BJ (cell line): ENCODE results near the genes NME2, MBTD1 and CA10.

DNA sequence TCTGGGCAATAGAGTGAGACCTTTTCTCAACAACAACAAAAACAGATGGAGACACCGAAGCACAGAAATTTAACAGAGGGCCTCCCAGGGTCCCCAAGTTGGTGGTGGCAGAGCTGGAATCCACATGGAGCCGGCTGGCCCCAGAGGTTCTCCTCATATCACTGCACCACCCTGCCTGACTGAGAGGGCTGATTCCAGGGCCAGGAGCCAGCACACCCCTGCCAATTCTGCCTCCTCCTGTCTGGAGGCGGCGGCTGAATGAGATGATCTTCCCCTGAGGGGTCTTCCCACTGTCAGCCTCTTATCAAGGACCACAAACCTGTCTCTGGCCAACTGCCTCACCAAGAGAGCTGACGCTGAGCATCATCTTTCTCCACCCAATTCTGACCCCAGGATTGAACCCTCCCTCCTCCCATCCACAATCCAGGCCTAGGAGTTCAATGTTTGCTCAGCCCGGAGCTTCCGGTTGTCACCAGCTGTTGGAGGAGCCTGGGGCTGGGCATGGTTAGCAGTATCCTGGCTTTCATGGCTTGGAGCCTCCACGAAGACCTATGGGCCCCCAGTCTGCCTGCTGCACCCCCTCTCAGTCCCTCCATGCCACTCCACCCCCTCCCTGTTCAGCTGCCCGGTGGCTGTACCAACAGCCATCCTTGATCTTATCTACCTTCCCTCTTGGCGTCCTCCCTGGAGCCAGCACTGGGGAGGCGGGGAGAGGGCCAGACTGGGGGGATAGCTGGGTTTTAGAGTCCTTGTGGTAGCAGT, 25.5 kb downstream of the ABCC3 start:
- CAGE, long polyA plus RNA, result no peak
- RRBS, result no CpG with 5 or more reads among the region's 11 CpGs

DNA sequence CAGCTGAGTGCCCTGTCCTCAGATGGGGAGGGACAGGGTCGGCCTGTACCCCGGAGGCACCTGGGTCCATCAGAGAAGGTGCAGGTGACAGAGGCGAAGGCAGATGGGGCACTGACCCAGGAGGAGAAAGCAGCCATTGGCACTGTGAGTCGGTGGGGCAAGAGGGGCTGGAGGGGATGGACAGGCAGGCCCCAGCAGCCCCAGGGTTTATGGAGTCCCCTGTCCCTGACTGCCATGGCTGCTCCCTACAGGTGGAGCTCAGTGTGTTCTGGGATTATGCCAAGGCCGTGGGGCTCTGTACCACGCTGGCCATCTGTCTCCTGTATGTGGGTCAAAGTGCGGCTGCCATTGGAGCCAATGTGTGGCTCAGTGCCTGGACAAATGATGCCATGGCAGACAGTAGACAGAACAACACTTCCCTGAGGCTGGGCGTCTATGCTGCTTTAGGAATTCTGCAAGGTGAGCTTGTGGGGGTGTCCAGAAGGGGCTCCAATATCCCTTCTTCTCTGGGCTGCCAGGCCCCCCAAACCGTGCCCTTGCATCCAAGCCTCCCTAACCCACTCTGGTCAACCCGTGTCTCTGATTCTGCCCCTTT, 32.0 kb downstream of the ANKRD40 start:
- CAGE, long polyA plus RNA, result no peak
- RRBS, result no CpG with 5 or more reads among the region's 10 CpGs

GRCh38 chr17:50684570-50685117, 23.1 kb downstream of the ANKRD40 start:
- CAGE, long polyA plus RNA, result no peak
- RRBS, result 71% methylated on average over 4 of the region's 15 CpGs

- CAGE, long polyA plus RNA, result no peak
- RRBS, result no CpG with 5 or more reads among the region's 6 CpGs
These were observed 1.7 kb downstream of the LUC7L3 start for GRCh38 chr17:50721034-50721552.

GRCh38 chr17:50884374-50884960, 18.3 kb upstream of the TOB1 start:
- CAGE, long polyA plus RNA, result no peak
- RRBS, result no CpG with 5 or more reads among the region's 4 CpGs

GRCh38 chr17:50908211-50908840, 42.2 kb upstream of the TOB1 start:
- CAGE, long polyA plus RNA, result no peak
- RRBS, result no CpG with 5 or more reads among the region's 7 CpGs

DNA sequence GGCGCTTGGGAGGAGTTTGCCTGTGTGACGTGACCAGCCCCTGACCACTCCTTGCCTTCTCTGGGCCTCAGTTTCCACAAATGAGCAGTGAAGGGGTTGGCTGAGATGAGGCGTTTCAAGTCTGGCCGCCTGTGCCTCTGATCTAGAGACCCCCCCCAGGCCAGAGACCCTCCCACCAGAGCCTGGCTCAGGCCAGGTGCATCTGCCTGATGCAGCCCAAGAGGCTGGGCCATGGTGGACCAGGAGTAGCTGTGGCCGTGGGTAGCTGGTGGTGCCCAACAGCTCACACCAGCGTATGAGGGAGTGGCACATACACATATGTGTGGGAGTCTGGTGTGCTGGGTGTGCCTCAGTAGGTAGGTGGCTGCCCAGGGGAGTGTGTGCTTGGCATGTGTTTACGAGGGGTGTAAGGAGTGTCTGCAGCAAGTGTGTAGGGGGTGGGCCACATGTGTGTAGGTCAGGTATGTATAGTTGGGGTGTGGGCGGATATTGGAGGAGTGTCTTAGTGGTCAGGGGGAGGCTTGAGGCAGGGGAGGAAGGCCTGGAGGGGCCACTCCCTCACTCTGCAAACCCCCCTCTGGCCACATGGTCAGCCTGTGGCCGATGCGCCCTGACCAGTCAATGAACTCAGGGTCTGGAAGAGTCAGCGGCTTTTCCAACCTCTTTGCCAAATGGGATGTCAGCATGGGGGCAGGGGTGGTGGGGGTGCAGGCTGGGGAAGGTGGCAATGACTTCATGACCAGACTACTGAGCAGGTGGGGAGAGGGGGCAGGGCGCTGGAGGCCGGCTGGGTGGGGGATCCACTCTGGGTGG, 80.5 kb upstream of the TOB1 start:
- CAGE, long polyA plus RNA, result no peak
- RRBS, result no CpG with 5 or more reads among the region's 13 CpGs

- CAGE, long polyA plus RNA, result no peak
- RRBS, result no CpG with 5 or more reads among the region's 7 CpGs
These were observed 122.2 kb downstream of the SPAG9 start for GRCh38 chr17:50998433-50998825.

- CAGE, long polyA plus RNA, result no peak
- RRBS, result no CpG with 5 or more reads among the region's 3 CpGs
These were observed 90.9 kb downstream of the SPAG9 start for GRCh38 chr17:51029624-51030289.

- CAGE, long polyA plus RNA, result no peak
- RRBS, result no CpG with 5 or more reads among the region's 1 CpG
These were observed 63.7 kb downstream of the SPAG9 start for GRCh38 chr17:51056698-51057546.

GRCh38 chr17:51166112-51167006, at the start of gene NME2:
Gene NME2 (plus strand): TSS chr17:51166411.
- CAGE, long polyA plus RNA, result start-site peak on the plus strand at chr17:51166406-51166501, 2,177 and 1,083 reads in 2 replicates; start-site peak on the plus strand at chr17:51166755-51166818, 724 and 350 reads in 2 replicates
- RRBS, result 2% methylated on average over 65 of the region's 102 CpGs

DNA sequence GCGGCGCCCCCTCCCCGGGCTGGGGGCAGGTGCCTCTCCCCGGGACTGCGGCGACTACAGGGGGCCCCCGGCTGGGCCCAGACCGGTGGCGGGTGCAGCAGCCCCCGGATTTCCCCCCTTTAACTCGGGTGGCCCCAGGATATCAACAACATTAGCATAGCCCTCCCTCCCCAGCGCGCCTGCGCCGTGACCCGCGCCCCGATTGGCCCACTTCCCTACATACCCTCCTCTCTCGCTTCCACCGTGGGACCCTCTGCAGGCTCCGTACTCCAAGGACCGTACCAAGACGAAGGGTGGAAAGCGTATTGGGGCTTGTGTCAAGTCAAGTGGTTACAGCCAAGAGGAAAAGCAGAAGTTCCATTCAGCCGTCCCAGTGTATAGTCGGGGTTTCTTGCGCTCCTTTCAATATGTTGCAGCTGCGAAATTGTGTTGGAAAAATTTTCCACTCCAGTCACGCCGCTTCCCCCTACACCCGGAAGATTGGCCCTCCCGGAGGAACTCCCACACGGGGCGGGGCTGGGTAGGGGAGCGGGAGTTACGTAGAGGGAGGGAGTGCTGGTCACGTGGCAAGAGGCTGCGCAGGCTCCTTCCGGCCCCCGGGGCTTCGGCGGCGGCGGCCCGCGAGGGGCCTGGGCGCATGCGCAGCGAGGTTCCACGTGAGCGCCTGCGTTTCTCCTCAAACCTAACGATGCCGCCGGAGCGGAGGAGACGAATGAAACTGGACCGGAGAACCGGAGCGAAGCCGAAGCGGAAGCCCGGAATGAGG, at the start of gene MBTD1:
Gene MBTD1 (minus strand): TSS at position 153 of the 766 bp plus-strand sequence.
- CAGE, long polyA plus RNA, result start-site peak on the minus strand centred at position 169 of the sequence, 223 bp wide, 38 and 57 reads in 2 replicates; start-site peak on the minus strand centred at position 475 of the sequence, 89 bp wide, 22 and 24 reads in 2 replicates
- RRBS, result 2% methylated on average over 18 of the region's 63 CpGs

DNA sequence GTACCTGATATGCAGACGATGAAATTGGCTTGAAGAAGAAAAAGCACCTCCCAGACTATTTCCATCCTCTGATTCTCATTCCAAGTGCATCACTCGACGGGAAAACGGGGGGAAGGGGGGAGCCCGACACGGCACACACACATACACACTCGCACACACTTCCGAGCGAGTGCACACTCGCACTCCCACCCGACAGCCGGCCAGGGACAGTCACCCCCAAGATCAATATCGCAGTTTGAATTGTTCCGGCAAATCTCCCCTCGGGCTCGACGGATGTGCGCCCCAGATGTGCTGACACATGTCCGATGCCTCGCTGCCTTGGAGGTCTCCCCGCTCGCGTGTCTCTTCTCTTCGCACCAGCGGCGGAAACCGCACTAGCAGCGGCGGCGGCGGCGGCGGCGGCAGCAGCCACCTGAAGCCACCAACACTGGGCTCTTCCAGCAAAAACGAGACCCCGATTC, 762 bp downstream of the CA10 start:
- CAGE, long polyA plus RNA, result no peak
- RRBS, result no CpG with 5 or more reads among the region's 36 CpGs

GRCh38 chr17:52158183-52159320, at the start of gene CA10:
Gene CA10 (minus strand): TSS chr17:52158714.
- CAGE, long polyA plus RNA, result no peak
- RRBS, result 5% methylated on average over 25 of the region's 85 CpGs

- CAGE, long polyA plus RNA, result no peak
These were observed 5.1 kb downstream of the HLF start for GRCh38 chr17:55269785-55270269.

DNA sequence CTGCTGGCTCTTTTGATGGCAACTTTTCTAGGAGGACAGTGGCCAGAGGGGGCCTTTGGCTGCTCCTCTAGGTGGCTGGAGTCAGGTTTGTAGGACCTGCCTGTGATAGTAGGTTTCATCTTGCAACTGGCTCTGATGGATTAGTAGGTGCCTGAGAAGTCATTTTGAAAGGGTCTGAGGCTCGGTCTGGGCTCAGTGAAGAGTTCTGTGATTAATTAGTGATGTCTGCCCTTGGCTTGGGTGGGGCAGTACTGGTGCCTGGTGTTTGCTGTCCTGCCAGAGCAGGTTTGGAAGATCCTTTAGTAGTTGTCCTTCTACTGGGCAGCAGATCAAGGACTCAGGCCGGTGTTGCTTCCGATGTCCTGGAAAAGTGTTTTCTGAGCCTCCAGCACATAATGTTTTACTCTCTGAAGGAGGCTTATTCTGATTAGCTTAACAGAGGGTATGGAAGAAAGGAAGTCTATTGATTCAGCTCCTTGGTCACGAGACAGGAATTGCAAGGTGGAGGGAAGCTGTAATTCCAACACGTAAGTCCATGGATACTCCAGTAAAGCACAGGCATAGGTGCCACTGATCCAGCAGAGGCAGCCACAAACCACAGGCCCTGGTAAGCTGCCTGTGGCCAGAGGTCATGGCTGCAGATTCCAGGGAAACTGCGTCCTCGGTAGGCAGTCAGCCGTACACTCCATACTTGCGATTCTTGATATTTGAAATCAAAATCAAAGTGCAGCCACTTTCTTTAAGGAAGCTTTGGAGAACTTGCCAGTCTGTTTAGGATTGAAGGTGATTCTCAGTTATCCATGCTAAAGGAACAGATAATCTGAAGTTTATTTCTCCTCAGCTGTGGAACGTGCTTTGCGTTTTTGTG, 18.6 kb downstream of the HLF start:
- CAGE, long polyA plus RNA, result no peak
- RRBS, result no CpG with 5 or more reads among the region's 11 CpGs

DNA sequence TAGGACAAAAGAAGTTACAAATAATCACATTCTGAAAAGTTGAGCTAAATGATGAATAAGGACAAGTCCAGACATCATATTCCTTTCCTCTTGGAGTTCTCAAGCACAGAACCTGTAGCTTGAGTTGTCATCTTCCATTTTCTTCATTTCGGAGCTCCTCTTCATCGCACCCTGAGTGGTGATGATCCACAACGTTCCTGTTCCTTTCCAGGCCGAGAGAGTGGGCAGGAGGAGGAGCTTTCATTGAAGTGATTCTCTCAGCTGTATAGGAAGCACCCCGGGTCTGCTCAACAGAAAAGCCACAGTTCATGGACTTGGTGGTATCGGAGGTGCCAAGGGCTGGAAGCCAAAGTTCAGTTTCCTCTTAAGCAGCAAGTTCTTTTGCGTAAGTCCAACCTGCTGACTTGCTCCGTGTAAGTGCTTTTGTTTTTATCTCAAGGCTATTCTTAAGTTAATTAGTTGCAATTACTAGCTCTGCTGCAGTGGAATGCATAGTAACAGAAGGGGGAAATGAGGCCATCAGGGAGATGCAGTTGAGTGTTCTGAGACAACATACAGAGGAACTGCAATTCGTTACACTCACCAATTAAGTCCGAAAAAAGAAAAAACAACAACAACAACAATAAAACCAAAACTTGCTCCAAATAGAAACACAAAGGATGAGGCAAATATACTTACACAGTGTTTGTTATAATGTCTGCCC, 45.0 kb upstream of the MMD start:
- CAGE, long polyA plus RNA, result no peak
- RRBS, result no CpG with 5 or more reads among the region's 10 CpGs

GRCh38 chr17:55530165-55530508, 108.5 kb upstream of the MMD start:
- CAGE, long polyA plus RNA, result no peak
- RRBS, result no CpG with 5 or more reads among the region's 3 CpGs

DNA sequence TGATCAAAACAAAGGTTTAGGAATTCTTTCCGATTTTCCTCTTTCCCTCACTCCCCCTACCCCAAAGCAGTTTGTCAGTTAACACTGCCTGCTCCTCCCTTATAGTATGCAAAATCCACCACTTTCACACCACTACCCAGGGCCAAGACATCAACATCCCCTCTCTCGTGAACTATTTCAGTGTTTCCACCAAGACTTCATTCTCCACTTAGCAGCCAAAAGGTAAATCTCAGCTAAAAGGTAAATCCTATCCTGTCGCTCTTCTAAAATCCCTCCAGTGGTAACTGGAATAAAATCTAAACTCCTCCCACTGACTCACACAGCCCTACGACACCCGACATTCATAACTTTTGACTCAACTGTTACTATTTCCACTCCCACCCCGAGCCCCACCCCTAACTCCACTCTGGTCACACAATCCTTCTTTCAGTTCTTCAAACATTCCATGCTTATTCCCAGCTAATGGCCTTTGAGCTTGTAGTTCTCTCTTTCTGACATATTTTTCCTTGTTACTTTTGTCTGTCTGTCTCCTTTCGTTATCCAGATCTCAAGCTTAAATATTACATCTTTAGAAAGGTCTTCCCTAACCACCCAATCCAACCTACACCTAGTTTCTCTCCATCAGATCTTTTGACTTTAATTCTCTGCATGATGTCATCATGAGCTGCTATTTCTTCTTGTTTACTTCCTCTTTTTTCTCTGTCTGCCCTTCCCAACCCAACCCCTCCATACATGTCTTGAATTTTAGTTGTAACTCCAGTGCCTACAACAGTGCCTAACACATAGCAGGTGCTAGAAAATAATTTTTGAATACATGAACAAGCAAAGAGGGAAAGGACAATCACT, 146.5 kb downstream of the TMEM100 start:
- CAGE, long polyA plus RNA, result no peak
- RRBS, result no CpG with 5 or more reads among the region's 7 CpGs

GRCh38 chr17:56313206-56313539, 159.9 kb downstream of the ANKFN1 start:
- CAGE, long polyA plus RNA, result no peak